ENCODE results near the genes EMSY, RSF1 and AAMDC.

DNA sequence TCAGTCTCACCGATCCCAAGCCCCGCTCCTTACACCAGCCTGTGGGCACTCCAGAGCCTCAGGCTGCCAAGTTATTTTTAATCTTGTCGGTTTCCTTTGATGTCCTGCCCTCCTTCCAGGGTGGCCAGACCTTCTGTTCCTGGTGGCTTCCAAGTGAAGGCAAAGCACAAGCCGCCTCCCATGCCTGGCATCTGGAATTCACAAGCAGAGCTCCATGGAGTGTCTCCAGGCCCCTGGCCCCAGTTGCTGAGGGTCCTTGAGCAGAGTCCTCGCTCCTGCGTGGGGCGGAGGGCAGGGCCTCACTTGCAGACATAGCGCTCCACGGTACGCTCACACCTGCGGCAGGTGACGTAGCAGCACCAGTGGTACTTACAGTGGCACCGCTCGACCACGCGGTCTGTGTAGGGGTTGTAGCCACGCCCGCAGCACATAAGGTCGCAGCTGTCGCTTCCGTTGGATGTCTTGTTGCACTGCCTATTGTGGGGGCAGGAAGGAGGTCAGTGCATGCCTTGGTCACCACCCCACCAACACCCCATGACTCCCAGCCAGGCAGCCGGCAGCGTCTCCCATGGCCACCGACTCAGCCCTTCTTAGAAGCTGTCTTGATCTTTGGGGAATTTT, 19.4 kb downstream of the WNT11 start:
- RRBS: no CpG with 5 or more reads among the region's 24 CpGs

GRCh38 chr11:76443880-76445320, at the start of gene EMSY:
Gene EMSY, plus strand, starts transcription at chr11:76445018.
- RRBS: 2% methylated on average over 8 of the region's 77 CpGs

DNA sequence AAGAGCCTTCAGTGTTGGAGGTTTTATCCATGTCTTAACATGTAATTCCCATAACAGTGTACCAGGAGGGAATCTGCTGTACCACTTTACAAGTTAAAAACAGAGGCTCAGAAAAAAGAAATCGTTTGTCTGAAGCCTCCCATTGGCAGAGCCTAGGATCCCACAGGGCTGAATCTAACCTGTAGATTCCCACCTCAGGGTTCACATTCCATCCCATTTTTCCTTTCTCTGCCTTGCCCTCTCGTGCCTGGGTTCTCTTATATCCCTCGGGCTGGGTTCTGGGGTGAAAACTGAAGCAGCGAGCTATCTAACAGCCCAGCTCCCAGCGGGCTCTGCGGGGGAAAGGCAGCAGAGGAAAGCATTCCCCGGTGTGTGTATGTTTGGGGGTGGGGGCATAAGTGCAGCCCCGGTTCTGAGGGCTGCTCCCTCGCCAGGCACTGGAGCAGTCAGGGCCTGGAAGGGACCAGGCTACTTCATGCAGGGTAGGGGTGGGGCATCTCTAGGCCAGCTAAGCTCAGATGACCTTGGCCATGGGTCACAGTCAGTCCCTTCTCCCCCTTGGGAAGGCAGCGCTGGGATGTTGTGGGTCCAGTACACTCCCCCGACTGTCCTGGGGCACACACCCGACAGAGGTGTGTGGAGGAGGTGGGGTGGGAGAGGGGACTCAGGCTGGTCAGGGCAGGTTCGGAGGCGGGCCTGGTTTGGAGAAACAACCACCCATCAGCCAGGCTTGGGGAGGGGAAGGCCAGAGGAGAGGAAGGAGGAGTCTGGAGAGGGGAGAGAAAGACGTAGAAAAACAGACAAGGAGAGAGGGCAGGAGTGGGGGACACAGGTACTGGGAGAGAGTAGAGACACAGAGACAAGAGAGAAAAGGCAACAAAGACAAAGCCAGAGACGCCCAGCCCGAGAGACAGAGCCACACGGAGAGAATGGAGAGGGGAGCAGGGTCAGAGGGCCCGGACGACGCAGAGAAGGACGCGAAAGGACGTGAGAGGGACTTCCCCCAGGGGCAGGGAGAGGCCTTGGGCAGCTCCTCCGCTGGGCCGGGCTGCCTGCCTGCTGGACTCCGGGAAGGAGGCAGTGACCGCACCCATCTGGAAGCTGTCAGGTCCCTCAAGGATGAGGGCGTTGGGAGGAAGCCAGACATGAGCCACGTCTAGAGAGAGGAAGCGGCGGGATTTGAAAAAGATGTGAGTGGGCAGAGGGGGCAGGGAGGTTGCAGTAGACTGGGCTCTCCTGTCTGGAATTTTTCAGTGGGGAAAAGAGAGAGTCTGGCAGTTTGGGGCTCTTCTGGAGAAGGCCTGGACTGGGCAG, 30.8 kb upstream of the TSKU start:
- RRBS: 14% methylated on average over 9 of the region's 32 CpGs

DNA sequence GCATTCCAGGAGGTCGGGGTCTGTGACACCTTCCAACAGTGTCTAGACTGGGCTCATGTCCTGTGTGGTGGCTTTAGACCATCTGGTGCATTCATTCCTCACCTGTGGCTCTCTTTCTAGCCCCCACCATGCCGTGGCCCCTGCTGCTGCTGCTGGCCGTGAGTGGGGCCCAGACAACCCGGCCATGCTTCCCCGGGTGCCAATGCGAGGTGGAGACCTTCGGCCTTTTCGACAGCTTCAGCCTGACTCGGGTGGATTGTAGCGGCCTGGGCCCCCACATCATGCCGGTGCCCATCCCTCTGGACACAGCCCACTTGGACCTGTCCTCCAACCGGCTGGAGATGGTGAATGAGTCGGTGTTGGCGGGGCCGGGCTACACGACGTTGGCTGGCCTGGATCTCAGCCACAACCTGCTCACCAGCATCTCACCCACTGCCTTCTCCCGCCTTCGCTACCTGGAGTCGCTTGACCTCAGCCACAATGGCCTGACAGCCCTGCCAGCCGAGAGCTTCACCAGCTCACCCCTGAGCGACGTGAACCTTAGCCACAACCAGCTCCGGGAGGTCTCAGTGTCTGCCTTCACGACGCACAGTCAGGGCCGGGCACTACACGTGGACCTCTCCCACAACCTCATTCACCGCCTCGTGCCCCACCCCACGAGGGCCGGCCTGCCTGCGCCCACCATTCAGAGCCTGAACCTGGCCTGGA, 12.5 kb downstream of the TSKU start:
- RRBS: 66% methylated on average over 16 of the region's 33 CpGs

DNA sequence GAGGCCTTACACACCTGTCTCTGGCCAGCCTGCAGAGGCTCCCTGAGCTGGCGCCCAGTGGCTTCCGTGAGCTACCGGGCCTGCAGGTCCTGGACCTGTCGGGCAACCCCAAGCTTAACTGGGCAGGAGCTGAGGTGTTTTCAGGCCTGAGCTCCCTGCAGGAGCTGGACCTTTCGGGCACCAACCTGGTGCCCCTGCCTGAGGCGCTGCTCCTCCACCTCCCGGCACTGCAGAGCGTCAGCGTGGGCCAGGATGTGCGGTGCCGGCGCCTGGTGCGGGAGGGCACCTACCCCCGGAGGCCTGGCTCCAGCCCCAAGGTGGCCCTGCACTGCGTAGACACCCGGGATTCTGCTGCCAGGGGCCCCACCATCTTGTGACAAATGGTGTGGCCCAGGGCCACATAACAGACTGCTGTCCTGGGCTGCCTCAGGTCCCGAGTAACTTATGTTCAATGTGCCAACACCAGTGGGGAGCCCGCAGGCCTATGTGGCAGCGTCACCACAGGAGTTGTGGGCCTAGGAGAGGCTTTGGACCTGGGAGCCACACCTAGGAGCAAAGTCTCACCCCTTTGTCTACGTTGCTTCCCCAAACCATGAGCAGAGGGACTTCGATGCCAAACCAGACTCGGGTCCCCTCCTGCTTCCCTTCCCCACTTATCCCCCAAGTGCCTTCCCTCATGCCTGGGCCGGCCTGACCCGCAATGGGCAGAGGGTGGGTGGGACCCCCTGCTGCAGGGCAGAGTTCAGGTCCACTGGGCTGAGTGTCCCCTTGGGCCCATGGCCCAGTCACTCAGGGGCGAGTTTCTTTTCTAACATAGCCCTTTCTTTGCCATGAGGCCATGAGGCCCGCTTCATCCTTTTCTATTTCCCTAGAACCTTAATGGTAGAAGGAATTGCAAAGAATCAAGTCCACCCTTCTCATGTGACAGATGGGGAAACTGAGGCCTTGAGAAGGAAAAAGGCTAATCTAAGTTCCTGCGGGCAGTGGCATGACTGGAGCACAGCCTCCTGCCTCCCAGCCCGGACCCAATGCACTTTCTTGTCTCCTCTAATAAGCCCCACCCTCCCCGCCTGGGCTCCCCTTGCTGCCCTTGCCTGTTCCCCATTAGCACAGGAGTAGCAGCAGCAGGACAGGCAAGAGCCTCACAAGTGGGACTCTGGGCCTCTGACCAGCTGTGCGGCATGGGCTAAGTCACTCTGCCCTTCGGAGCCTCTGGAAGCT, 13.6 kb downstream of the TSKU start:
- RRBS: 91% methylated on average over 11 of the region's 31 CpGs

GRCh38 chr11:76820017-76820482, 36.9 kb downstream of the TSKU start:
- RRBS: no CpG with 5 or more reads among the region's 4 CpGs

DNA sequence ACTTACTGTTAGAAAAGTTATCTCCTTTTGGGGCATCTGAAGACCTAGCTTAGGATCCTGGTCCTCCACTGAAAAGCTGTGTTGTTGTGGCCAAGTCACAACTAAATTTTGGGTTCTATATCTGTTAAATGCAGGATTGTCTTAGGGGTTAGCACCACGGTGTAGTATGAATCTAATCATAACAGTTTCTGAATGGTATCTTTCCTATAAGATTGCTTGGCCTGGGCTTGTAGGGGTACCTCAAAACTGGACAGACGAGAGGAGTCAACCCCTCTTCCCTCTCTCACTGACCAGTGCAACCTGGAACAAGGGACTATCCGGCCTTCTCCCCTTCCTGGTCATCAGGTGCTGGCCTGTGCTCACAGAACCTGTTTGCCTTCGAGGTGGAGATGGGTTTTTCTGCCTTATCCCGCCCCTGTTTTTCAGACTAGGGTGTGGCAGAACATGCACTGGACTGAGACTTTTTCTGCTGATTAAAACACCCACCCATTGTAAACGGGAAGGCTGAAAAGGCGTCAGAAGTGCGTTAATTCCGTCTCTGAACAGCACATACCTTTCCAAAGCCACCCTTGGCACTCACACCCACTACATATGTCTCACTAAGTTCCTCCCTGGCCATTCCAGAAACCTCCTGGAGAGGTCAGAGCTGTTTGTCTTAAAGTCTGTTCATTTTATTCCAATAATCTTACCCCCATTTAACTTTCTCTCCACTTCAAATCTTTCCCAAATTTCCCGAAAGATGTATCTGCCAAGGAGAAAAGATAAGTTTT, 4.4 kb upstream of the B3GNT6 start:
- RRBS: no CpG with 5 or more reads among the region's 10 CpGs

- RRBS: no CpG with 5 or more reads among the region's 6 CpGs
Measured at GRCh38 chr11:77107887-77108505, 5.4 kb downstream of the OMP start.

DNA sequence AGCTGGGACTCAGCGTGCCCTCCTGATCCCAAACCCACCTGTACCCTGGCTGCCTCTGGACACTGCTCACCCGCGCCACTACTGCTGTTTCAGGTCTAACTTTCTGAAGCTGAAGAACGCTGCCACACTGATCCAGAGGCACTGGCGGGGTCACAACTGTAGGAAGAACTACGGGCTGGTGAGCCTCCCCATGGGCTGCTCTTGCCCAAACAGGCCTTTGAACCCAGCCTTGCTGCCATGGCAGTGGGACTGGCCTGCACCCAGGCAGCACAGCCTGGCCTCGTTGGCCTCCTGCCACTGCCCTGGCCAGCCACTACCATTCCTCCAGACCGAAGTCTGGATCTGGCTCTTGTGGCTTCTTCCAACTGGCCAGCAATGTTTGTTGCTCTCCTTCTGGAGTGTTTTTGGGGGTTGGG, 50.9 kb downstream of the MYO7A start:
- RRBS: no CpG with 5 or more reads among the region's 8 CpGs

DNA sequence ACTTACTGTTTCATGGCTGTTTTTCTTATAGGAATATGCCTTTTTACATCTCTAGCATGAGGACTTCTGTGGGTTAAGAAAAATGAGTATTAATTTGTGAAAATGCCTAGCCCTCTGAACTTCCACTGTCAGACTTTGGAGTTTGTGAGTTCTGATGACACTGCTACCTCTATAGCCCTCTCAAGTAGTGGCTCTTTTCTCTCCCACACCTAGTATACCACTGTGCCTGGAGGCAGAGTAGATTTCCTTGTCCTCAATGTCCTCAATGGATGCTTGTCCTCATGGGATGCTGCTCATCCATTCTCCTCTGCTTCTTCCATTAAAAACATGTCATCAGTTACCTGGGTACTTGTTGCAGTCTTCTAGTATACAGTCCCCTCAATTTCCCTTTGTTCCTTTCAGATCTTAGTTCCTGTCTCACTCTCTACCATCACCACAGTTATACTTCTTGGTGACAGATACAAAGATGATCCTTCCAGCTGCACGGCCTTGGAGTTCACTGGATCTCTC, 21.6 kb downstream of the AQP11 start:
- RRBS: no CpG with 5 or more reads among the region's 1 CpG

- RRBS: no CpG with 5 or more reads among the region's 12 CpGs
Measured at GRCh38 chr11:77752319-77753170, 68.0 kb downstream of the RSF1 start.

GRCh38 chr11:77819052-77819785, 1.3 kb downstream of the RSF1 start:
- RRBS: no CpG with 5 or more reads among the region's 19 CpGs

- RRBS: 1% methylated on average over 17 of the region's 62 CpGs
Measured at GRCh38 chr11:77820457-77821069, at the start of gene RSF1. Gene RSF1, minus strand, starts transcription at chr11:77820722.

GRCh38 chr11:77821070-77821573, at the start of gene AAMDC:
Gene AAMDC, plus strand, starts transcription at chr11:77821144.
- RRBS: no CpG with 5 or more reads among the region's 25 CpGs

DNA sequence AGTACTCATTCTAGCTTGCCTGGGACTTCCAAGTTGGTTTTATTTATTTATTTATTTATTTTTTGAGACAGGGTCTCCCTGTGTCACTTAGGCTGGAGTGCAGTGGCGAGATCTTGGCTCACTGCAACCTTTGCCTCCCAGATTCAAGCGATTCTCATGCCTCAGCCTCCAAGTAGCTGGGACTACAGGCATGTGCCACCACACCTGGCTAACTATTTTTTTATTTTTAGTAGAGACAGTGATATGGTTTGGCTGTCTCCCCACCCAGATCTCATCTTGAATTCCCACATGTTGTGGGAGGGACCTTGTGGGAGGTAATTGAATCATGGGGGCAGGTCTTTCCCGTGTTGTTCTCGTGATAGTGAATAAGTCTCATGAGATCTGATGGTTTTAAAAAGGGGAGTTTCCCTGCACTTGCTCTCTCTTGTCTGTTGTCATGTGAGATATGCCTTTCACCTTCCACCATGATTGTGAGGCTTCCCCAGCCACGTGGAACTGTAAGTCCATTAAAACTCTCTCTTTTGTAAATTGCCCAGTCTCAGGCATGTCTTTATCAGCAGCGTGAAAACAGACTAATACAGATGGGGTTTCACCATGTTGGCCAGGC, 8.2 kb downstream of the KCTD14 start:
- RRBS: no CpG with 5 or more reads among the region's 6 CpGs

DNA sequence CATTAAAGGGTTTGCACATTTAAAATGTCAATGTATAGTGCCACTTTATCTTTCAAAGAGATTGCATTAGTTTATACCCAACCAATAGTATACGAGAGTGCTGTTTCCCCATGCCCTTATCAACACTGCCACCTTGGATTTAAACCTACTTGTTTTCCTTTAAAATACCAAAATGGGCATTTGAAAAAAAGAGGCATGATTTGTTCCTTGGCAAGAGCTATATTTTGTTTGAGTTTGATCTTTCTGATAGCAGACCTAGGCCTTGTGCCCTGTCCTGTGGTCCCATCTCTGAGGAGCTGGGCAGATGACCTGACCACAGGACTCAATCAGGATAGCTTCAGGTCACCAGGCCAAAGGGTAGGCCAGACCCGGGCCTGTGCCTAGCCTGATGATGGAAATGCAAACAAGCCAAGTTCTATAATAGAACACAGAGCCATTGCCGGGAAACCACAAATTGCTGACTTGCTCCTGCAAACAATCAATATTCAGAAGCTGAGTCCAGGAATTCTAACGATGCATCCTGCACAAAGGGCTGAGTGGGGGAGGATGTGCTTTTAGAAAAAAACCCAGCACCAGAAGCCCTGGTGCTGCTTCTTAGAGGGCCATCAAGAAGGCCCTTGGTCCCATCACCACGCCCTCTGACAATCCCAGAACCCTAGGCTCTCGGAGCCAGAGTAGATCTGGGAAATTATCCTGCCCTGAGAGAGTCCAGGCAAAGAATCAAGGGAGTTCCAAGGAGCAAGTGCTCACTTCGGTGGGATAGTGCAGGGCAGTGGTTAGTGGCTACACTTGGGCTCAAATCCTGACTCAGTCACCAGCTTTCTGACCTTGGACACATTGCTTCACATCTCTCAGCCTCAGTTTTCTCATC, 17.0 kb upstream of the ALG8 start:
- RRBS: 25% methylated on average over 2 of the region's 7 CpGs

DNA sequence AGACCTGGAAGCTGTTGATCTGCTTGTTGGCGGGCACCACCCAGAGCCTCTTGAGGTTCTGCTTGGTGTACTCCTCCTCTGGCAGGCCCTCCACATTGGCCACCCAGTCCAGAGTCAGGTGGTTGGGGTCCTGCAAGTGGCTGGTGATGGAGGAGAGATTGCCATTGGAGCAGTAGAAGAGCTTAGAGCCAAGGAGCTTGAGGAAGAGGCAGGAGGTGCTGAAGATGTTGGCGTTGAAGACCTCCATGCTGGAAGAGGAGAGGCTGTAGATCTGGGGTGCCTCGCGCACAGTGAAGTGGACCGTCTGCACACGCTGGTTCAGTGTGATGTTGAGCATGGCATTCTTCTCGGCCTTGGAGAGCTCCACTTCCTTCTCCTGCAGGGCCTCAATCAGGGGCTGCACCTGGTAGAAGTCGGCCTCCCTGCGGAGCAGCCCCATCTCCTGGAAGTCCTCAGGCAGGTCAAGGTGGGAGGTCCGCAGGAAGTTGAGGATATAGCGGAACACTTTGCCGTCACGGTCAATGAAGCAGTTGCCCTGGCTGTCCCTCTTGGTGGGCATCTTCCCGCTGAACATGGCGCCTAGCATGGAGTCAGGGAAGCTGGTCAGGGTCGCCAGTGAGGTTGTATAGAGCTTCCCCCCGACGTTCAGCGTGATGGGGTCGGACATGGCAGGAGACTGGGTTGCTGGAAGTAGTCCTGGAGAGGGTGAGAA, 14.4 kb downstream of the KCTD21 start:
- RRBS: no CpG with 5 or more reads among the region's 20 CpGs

DNA sequence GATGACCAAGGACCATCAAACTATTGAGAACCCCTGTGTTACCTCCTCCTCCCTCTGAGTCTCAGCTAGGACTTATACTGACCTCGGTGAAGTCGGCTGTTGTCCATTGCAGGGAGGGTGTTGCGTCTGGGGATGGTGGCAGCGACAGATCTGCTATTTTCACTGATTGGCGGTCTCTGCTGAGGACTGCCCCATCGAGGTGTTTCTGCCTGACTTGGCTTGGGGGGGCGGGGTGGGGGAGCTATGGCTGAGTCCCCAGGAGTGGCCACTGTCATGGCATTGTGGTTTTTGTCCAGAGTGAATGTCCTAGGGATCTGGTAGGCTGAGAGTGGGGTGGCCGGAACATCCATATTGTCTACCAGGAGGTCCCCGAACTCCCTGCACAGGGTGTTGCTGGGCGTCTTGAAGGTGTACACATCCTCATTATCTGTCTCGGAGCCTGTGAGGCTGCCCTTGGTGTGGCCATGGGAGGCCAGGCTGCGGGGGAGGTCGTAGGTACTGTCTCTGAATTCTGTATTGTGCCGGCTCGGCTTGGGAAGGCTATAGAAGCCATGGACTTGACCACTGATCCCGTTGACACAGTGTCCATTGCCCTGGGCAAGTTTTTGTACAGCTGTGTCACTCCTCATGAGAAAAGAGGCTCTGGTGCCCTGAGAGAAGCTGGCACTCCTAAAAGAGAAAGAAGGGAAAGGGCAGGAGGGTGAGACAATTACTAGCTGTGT, 37.8 kb downstream of the USP35 start:
- RRBS: no CpG with 5 or more reads among the region's 16 CpGs

DNA sequence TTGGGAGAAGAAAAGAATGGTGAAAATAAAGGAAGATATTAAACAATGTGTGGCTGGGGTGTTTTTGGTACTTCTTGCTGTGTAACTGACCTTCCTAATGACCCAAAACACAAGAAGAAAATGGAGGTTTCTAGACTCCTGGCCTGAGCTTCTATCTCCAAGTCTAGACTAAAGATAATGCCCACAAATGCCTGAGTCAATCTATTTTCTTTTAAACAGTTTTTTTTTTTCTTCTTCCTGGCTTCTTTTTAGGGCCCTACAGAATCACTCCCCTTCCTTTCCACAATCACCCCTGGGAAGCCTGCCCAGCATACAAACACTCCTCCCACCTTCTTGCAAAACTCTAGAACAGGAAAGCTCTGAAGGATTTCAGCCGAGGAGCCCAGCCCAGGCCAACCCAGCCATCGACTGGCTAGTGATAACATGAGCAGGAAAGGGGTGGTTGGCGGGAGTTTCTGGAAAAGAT, 68.1 kb downstream of the USP35 start:
- RRBS: no CpG with 5 or more reads among the region's 3 CpGs

- RRBS: no CpG with 5 or more reads among the region's 6 CpGs
Measured at GRCh38 chr11:78311540-78312312, 105.9 kb downstream of the GAB2 start.